ENCODE measurements around a stretch of chr1.

- PRO-cap, result bidirectional peak, plus-strand start at chr1:31373659, minus-strand start at chr1:31373733
These were observed 803 bp upstream of the FABP3 start for GRCh38 chr1:31373474-31374284.

- PRO-cap, result no peak
These were observed 19.8 kb downstream of the SERINC2 start for GRCh38 chr1:31432864-31433260.

DNA sequence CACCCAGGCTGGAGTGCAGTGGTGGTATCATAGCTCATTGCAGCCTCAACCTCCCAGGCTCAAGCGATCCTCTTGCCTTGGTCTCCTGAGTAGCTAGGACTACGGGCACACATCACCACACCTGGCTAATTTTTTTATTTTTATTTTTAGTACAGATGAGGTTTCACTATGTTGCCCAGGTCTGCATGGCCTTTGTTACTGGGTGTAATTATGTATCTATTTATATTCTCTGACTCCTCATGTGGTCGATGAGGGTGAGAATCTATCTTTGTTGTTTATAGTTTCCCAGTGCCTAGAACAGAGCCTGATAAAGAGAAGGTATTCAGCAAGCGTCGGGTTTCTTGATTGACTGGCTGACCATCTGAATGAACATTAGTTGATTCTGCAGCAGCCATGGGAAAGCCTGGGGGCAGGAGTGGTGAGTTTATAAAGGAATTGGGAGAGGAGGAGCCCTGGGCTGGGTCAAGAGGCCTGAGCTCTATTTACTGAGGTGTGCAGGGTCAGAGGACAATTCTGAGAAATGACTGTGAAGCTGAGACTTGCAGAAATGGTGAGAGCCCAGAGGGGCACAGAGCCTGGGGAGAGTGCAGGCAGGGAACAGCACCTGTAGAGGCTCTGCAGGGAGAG lies 28.6 kb downstream of the SERINC2 start:
- PRO-cap, result no peak

DNA sequence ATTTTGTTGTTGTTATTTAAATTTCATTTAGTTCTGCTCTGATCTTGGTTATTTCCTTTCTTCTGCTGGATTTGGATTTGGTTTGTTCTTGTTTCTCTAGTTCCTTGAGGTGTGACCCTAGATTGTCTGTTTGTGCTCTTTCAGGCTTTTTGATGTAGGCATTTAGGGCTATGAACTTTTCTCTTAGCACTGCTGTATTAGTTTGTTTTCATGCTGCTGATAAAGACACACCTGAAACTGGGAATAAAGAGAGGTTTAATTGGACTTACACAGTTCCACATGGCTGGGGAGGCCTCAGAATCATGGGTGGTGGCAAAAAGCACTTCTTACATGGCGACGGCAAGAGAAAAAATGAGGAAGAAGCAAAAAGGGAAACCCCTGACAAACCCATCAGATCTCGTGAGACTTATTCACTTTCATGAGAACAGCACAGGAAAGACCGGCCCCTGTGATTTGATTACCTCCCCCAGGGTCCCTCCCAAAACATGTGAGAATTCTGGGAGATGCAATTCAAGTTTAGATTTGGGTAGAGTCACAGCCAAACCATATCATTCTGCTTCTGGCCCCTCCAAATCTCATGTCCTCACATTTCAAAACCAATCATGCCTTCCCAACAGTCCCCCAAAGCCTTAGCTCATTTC lies 59.3 kb downstream of the SERINC2 start:
- PRO-cap, result no peak

DNA sequence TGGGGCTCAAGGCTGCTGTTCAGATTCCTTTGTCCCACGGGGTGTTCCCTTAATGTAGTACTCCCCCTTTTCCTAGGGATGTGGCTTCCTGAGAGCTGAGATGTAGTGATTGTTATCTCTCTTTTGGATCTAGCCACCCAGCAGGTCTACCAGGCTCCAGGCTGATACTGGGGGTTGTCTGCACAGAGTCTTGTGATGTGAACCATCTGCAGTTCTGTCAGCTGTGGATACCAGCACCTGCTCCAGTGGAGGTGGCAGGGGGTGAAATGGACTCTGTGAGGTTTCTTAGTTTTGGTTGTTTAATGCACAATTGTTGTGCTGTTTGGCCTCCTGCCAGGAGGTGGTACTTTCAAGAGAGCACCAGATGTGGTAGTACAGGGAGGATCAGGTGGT lies 63.9 kb downstream of the SERINC2 start:
- PRO-cap, result no peak

DNA sequence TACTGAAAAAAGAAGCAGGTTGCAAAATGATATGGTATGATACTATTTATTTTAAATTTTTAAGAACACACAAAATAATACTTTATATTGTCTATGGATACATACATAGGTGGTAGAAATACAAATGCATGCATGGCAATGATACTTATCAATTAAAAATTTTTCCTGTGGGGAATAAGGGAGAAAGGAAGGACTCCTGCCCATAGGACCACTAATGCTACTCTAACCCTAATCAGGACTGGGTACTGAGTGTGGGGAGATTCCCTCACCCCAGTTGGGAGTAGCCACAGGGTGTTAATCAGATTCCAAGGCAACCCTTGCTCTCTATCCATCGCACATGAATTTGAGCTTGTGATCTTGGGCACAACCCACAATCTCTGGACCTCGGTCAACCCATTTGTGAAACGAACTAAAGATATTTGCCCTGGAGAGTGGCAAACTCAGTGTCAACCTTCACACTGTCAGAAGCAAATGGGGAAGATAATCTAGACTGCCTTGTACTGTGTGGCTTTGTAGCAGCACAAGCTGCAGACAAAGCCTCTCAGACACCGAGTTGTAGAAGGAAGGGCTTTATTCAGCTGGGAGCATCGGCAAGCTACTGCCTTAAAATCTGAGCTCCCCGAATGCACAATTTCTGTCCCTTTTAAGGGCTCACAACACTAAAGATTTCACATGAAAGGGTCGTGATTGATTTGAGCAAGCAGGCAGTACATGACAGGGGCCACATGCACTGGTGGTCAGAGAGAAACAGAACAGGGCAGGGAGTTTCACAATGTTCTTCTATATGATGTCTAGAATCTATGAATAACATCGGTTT lies 69.6 kb downstream of the SERINC2 start:
- PRO-cap, result bidirectional peak, plus-strand start outside the sequence, minus-strand start at position 754 of the sequence

DNA sequence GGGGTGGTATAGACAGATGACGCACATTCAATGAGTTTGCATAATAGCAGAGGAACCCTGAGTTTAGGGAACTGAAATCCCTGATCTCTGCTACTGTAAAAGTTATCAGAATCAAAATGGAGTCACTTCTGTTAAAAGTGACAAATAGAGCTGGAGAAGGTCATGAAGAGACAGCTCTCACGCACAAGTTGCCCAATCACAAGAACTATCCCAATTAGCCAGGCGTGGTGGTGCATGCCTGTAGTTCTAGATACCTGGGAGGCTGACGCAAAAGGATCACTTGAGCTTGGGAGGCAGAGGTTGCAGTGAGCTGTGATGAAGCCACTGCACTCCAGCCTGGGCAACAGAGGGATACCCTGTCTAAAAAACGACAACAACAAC lies 11.4 kb upstream of the HCRTR1 start:
- PRO-cap, result no peak

DNA sequence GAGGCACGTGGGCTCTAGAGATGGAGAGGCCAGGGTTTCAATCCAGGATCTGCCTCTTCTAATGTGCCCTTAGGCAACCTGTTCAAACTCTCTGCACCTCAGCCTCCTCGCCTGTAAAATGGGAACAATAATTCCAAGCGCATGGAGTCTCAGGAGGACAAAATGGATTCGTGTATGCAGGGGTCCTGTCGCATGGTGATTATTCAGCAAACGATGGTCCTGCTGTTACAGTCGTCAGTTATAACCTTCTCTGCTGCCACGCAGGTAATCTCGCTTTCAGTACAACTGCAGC lies 23.7 kb downstream of the COL16A1 start:
- PRO-cap, result no peak

- PRO-cap, result no peak
These were observed 14.3 kb downstream of the COL16A1 start for GRCh38 chr1:31689317-31690140.

- PRO-cap, result no peak
These were observed 4.3 kb downstream of the SPOCD1 start for GRCh38 chr1:31811522-31811886.

DNA sequence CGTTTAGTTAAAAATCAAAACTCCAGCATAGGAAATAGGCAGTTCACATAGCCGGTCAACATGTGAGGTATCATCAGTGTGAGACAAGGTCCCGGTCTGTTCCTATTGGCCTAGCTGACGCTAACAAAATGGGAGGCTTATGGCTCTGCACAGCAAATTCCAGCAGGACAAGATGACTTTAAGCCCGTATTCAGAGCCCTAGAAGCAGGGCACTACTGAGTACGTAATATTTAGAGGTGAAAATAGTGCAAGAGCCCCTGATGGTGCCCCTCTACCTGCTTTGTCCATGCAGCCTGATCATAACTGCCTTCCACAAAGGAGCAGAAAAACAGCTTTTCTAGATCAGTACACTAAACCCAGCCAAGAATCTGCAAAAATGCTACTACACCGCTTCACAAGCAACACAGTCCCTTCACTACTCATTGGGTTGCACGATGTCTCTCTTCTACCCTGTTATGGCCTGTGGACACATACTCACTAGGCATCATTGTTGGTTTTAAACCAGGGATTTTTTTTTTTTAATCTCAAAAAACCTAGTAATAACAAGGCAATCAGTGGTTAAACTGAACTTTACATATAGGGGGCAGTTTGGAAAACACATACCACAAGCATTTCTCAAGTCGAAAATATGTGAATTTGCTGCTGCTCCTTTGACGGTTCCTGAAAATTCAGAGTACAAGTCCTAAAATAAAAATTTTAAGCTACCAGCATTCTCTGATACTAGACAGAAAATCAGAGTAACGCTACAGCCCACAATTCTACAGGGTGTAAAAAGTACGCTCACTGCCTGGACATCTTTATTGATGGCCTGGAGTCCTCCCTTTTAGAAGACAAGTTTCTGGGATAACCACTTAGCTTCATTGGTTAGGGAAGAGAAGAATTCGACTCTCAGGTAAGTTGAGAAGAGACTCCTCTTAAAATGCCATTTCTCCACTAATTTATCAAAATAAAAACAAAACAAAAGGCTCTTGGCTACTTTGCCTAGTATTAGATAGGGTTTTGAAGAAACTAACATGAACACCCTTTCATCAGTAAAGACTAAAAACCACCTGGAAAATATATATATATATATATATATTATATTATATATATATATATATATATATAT lies 30.8 kb downstream of the PTP4A2 start:
- PRO-cap, result no peak

- PRO-cap, result no peak
These were observed 28.8 kb upstream of the KHDRBS1 start for GRCh38 chr1:31984682-31985389.

- PRO-cap, result no peak
These were observed 16.5 kb downstream of the KHDRBS1 start for GRCh38 chr1:32030205-32030612.

GRCh38 chr1:32127403-32127870 lies 19.6 kb downstream of the KPNA6 start:
- PRO-cap, result no peak

DNA sequence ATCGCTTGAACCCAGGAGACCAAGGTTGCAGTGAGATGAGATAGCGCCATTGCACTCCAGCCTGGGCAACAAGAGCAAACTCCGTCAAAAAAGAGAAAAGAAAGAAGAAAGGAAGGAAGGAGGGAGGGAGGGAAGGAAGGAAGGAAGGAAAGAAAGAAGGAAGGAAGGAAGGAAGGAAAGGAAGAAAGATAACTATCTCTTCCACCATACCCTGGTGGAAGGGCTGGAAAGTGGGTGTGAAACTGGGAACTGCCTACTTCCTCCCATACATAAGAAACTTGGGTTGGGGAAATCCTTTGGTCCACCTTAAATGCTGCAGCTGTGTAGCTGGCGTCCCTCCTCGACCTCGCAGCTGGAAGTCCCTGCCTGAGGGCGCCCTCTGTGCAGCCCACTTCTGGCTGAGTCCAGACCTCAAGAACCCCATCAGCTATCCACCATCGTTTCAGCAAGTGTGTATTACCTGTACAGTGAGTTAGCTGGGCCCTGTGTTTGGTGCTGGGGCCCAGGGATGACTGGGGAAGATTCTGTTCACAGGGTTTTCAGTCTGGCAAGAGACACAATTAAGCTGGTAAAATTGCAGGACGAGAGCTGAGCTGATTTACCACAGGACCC lies 4.6 kb upstream of the FAM167B start:
- PRO-cap, result no peak

GRCh38 chr1:32248012-32249031 lies 1.3 kb downstream of the FAM167B start:
- PRO-cap, result no peak

- PRO-cap, result no peak
These were observed 3.7 kb downstream of the MARCKSL1 start for GRCh38 chr1:32332026-32333057.

DNA sequence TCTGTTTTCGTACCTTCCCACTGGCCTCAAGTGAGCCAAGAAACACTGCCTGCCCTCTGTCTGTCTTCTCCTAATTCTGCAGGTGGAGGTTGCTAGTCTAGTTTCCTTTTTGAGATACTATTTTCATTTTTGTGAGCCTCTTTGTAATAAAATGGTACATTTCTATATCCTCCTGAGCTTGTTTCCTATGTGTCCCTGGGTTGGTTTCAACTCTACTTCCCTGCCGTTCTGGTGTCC lies 2.7 kb downstream of the MARCKSL1 start:
- PRO-cap, result no peak

DNA sequence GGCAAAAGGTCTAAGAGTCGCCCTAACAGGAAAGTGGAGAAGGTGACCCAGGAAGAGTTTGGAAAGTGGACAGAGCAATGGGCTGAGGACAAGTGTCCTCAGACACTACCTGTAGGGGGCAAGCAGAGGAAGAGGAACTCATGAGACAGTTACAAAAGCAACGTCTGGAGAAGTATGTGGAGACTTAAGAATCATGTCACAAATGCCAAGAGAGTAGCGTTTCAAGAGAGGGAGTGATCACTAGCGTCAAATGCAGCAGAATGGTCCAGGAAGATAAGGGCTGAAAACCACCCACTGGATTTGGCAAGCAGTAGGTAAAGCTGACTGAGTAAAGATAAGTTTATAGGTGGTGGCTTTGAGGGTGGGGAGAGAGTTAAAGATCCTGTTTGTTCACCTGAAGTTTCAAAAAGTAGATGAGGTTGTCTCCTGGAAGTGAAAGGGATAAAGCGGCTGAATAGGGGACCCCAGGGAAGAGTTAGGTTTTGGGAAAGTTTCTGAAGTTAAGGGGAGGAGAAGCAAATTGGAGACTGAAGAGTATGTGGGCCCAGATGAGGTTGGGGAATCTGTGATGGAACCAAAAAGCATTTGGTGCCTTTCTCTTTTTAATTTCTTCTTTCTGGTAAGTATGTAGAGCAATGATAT lies 3.2 kb downstream of the BSDC1 start:
- PRO-cap, result no peak

DNA sequence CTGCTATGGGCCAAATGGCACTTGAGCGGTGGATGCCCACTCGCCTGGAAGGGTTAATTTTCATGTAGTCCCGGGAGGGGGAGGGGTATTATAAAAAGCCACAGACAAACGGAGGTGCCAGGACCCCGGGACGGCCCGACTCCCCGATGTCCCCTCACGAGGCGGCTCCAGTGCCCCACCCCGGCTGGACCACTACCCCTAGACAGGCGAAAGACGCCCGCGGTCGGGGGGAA lies 344 bp downstream of the SYNC start:
- PRO-cap, result no peak